Natural killer cell (primary cell): ENCODE measurements around the gene CUL2.

DNA sequence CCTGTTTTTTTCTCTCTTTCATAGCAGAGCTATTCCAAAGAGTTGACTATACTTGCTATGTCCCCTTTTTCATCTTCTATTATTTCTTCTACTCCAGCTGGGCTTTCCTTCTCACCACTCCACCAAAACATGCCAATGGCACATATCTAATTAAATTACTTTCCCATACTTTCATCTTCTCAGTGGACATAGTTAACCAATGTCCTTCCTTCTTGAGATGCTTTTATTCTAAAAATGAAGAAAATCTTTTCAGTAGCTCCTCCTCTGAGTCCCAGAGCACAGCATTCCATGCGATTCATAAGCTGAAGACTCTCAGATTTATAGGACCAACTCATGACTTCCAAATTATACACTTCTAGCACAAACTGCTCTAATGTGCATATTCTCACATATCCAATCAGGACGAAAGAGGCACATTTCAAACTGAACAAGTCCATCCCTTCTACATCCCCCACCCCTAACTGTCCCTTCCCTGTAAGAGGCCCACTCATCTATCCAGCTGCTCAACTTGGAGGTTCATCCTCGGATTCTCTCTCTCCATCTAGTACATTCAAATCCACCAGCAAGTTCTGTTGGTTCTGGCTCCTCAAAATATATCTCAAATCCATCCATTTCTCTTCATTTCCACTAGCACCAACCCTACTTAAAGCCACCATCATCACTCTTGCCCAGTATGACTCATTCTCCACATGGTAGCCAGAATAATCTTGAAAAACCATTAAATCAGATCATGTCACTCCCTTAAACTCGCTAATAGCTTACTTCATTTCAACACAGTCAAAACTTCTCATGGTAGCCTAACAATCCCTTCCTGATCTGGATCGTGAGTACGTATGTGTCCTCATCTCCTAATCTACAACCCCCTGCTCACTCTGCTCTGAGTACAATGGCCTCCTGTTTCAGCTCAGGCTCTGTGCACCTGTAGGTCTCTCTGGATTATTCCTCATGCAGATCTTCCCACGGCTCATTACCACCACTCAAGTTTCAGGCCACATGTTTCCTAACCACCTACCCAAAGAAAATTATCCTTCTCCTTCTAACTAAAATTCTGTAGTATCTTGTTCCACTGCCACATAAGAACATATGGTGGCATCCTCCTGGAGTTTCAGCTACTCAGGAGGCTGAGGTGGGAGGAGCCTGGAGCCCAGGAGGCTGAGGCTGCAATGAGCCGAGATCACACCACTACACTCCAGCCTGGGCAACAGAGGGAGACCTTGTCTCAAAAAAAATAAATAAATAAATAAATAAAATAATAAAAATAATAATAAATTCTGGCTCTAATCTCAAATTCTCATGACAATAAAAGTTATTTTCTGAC lies 8.8 kb downstream of the EPC1 start:
- PRO-cap = no peak

DNA sequence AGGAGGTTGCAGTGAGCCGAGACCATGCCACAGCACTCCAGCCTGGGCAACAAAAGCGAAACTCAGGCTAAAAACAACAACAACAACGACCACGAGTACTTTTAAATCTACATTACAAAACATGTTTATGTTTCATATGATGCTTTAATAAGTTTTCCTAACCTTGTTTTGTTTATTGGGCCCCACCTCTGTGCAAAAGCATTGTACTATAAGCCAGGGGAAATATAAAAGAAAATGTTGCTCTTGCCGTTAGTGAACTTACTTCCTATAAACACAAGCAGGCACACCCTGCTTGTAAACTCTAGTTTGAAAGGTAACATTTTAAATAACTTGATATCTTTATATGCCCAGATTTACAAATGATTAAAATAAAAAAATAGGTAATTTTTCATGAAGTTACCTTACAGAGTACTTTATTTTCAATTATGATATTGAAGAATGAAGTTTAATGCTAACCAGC lies 19.1 kb upstream of the EPC1 start:
- PRO-cap = no peak

- PRO-cap = no peak
These were observed 67.4 kb downstream of the ITGB1 start for GRCh38 chr10:32890542-32891047.

GRCh38 chr10:32893883-32894364 lies 64.1 kb downstream of the ITGB1 start:
- PRO-cap = no peak

DNA sequence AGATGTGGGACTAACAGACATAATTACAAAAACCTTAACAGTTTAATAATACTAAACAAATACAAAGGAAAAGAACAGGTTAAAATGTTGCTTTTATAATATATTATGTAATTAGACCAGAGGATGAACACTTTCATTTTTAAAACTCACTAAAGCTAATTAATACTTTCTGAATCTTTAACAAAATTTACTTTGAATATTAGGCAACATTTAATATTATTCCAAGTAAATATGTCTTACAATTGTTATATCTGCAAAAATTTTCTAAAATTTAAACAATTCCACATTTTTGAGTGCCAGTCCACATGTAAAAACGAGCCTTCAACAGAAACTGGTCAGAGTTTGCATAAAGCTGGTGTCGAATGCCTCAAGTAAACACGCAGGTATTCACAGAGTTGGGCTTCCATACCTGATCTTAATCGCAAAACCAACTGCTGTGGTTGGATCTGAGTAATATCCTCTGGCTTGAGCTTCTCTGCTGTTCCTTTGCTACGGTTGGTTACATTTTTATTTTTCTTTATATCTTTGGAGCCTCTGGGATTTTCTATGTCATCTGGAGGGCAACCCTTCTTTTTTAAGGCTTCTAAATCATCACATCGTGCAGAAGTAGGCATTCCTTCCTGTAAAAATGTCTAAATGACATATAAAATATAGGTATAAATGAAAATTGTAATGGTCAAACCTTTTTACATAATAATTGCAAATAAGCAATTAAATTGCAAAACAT lies 28.5 kb downstream of the ITGB1 start:
- PRO-cap = no peak

DNA sequence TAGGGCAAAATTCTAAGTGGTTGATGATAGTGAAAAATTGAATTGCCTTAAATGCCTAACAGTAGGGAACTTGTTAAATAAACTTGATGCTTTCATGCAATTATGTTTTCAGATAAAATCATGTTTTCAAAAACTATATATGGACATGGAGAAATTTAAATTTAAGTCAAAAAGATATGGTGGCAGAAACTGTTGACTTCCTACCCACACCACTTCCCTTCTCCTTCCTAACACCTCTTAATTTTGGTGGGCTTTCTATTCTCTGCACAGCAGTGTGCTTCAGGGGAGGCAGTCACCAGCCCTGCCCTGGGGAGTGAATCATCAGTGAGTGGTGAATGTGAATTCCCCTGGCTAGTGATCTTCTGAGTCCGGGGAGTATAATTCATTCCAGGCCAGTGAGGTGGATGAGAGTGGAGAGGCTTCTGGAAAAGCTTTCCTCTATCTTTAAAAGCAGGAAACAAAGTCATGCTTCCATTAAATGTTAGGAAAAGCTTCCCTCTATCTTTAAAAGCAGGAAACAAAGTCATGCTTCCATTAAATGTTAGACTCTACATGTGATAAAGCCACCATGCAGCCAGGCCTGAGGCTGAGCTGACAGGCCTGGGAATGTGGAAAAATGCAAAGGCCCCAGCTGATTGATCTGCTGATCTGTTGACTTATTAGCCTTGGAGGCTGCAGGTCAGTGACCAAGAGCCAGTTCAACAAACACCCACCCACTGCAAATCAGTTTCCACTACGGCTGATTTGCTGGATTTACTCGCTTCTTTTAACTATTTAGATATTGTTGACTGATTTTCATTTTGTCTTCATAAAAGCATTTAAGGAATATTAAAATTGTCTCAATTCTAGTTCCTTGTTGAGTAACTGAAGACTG lies 25.3 kb upstream of the ITGB1 start:
- PRO-cap = bidirectional peak, plus-strand start at position 385 of the sequence, minus-strand start at position 229 of the sequence

GRCh38 chr10:32998011-32998247 lies 39.9 kb upstream of the ITGB1 start:
- PRO-cap = no peak

GRCh38 chr10:33150786-33151409 lies 183.6 kb downstream of the NRP1 start:
- PRO-cap = no peak

DNA sequence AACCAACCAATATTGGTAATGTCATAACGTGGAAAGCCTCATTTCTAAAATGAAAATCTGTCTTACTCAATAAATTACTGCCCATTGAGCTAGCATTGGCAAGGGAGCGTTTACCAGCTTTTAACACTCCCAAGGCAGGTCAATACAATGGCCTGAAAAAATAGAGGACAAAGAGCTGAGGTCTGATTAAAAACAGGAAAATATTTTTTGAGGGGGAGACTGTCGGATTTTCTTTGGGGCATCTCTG lies 101.0 kb downstream of the NRP1 start:
- PRO-cap = no peak

- PRO-cap = no peak
These were observed 3.1 kb upstream of the NRP1 start for GRCh38 chr10:33337633-33337984.

DNA sequence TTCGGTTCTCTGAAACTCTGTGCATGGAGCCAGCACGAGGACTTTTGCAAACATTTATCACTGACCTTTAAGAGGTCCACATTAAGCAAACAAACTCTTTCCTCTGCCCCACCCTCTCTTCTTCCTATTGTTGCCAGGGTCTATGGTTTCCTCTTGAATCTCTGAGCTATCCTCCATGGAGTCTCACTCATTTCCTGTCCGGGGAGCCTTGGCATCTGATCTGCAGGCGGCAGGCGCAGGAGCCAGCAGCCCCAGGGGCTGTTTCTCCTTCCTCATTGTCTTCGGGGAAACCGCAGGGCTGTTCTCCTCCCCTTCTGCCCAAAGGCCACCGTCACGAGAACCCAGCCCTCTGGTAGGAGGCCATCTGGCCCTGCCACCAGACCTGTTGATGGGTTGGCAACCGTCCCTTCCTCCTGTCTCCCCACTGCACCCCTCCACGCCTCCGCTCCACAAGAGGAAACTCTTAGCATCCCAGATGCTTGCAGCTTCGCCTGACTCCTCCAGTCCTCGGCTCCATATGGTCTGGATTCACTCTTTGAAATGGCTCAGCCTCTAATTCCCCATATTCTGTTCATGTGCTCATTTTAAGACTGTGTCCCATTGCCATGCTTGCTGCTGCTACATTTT lies 327.3 kb upstream of the NRP1 start:
- PRO-cap = no peak

DNA sequence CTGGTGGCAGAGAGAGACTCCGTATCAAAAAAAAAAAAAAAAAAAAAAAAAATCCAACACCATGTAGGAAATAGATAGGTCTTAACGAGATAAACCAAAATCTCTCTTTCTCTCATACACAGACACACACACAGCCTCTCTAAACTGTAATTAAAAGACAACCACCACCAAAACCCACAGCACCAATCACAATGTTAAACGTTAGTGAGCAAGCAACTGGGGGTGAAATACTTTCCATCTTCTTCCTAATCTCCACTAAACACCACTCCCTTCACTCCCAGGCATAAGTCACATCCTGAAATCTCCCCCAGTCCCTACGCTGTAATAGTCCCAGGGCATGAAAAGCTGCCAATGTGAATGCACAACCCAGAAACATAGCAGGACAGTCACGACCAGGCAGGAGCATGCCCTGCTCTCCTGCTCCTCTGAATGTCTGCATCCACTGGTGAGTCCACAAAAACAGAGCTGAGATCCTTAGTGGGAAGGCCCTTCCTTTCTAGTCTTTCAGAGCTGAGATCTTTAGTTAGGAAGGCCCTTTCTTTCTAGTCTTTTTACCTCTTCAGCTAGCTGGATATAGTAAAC lies 288.9 kb downstream of the PARD3 start:
- PRO-cap = no peak

DNA sequence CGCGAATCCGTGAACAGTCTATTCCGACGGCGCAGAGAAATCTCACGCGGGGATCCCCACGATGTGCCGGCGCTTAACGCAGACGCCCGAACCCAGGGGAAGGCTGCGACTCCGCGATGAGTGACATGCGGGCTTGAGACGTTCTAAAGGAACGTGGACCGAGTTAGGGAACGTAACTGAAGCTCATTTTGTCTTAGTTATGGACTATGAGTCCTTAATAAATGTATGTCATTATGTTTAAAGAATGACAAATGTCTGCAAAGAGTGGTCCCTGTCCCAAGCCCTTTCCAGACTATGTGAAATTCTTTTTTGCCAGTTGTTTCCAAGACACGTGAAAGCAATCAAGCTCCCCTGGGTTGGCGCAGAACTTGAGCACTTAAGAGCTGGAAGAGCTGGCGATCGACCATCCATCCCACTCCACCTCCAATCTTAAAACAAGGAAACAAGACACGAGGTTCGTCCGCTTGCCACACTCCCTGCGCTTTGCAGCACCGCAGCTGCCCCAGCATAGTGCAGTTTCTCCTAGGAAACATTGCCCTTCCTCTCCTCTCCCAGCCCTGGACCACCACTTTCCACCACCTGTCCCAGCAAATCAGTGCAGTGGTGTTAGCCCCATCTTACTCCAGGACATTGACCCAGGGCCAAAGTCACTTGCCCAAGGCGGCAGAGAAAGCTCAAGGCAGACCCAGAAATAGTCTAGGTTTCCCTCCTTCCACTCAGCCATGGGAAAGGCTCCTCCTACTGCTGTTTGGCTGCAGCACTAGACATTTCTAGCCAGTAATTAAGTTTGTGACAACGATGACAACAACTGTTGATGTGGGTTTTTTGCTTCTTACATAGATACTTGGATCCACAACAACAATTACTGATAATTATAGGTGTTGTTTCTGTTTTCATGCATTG lies 1.3 kb upstream of the PARD3 start:
- PRO-cap = no peak

DNA sequence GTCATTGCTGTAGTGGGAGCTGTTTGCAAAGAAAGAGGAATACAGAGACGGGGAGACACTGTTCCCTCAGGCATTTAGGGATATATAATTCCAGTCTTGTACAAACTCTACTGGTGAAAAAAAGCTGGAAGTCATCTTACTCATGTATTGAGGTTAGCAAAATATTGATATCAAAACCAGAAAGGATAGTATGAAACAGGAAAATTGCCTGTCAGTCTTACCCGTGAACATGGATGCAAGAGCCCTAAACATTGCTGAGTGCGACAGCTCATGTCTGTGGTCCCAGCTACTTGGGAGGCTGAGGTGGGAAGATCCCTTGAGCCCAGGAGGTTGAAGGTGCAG lies 26.9 kb upstream of the PARD3 start:
- PRO-cap = no peak

GRCh38 chr10:35090111-35091015 lies at the start of gene CUL2:
Gene CUL2 (minus strand): TSS chr10:35090341.
- PRO-cap = bidirectional peak, plus-strand start at chr10:35090640, minus-strand start at chr10:35090331

DNA sequence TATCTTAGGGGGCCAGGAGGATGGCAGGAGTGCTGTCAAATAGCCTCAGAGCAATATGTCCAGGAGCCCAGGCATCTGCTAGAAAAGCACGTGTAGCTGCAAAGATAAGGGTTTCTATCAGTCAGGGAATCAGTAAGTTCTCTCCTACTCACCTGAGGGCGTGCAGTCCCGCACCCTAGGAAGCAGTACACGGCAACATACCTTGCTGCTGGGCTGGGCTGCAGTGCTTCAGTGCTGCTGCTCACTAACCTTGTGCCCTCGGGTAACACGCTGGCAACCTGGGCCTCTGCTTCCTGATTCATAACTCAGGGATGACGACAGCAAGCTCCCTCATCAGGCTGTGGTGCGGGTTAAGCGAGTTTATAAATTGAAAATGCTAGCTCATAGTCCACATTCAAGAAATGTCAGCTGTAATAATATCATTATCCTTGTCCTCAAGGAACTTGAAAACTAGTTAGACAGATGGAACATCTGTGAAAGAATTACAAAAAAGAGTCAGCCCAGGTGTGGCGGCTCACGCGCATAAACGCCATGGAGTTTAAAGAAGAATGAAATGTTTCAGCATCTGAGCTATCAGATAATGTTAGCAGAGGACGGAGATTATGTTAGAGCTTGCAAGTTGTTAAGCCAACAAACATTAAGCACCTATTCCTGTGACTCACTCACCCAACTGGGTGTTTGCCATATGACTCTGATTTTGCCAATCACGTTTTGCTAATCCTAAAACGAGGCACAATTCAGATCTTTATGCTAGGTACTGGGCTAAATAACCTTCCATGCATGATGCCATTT lies 29.3 kb upstream of the CCNY start:
- PRO-cap = no peak

DNA sequence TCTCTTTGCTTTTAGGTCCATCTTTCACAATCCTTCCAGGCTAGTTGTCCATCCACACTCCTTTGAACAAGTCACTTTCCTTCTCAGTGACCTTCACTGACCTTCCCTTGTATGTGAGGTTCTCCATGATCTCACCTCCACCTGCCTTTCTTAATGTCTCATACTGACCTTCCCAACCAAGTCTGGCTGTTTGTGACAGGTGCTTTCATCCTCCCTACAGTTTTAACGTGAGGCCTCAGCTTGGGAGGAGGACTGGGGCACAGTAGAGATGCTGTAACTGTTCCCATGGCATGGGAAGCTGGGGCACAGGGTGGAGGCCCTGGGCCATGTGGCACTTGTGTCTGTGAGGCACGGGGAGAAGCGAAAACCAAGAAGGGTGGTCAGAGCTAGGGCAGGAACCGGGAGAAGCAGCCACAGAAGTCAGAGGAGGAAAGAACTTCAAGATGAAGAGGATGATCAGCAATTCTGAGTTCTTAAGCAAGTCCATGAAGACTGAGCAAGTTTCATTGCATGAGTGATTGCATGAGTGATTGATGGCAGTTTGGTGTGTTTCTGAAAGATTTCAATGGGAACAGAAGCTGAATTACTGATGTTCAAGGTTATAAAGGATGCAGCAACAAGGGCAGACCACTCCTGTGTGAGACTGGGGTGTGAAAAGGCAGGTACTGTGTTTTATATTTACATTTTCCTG lies 35.2 kb downstream of the CCNY start:
- PRO-cap = no peak

DNA sequence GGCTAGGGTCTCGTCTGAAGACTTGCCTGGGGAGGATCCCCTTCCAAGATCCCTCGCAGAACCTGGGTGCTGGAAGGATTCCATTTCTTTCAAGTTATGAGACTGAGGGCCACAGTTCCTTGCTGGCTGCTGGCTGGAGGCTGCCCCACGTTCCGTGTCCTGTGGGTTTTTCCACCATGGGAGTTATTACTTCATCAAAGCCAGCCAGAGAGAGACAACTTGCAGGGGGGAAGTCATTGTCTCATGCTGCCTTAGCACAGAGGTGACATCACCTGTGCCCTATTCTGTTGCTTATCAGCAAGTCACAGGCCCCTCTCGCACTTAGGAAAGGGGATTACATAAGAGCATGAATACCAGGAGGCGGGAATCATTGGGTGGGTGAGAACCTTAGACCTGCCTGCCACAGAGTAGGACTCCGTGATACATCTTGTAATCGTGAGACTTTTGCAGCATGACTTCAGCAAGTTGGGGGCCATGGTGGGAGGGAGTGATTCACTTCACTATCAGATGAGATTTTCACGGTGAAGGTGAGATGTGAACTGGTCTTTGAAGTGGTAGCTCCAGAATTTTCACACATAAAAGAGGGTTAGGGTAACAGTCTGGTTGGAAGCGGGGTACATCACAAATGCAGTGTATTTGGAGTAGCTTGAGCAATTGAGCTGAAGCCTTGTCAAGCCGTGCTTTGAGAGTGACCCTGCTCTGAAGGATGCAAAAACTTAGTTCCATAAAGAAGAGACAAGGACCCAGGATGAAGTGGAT lies 78.1 kb downstream of the CCNY start:
- PRO-cap = no peak

GRCh38 chr10:35441678-35442847 lies 105.8 kb downstream of the CCNY start:
- PRO-cap = no peak

GRCh38 chr10:35469002-35469972 lies 133.0 kb downstream of the CCNY start:
- PRO-cap = no peak